Osteocyte (in vitro differentiated cells): ENCODE data around the genes AQP7B and NEURL3.

DNA sequence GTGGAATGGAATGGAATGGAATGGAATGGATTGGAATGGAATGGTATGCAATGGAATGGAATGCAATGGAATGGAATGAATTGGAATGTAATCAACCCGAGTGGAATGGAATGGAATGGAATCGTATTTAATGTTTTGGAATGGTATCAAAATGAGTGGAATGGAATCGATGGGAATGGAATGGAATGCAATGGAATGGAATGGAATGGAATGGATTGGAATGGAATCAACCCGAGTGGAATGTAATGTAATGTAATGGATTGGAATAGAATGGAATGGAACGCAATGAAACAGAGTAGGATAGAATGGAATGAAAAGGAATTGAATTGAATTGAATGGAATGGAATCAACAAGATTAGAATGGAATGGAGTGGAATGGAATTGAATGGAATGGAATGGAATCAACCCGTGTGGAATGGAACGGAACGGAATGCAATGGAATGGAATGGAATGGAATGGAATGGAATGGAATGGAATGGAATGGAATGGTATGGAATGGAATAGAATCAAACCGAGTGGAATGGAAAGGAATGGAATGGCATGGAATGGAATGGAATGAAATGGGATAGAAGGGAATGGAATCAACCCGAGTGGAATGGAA is 1146.3 kb downstream of the RPIA start:
- PRO-cap, result no peak

DNA sequence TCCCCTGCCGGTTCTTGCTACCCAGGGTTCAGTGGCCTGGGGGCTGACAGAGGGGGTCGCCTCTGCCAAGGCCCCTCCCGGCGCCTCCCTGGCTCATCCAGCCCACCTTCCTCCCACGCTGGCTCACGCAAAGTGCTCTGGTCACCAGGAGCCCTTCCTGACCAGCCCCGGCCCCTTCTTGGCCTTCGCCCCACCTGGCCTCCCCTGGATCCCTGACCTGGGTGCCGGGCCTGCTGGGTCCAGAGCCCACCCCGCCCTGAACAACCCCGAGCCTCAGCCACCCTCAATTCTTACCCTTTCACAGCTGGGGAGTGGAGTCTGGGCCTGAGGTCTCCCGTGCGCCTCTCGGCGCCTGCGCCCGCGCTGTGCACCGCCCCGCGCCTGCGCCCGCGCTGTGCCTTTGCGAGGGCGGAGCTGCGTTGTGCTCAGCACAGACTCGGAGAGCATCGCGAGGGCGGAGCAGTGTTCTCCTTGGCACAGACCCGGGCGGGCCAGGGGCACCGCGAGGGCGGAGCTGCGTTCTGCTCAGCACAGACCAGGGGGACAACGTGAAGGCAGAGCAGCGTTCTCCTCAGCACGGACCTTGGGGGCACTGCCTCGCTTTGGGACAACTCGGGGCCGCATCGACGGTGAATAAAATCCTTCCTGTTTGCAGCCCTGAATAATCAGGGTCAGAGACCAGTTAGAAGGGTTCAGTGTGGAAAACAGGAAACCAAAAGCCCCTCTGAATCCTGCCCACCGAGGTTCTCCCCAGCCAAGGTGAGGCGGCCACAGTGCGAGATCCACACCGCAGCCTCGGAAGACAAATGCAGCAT is 2927.3 kb upstream of the AQP7B start:
- PRO-cap, result unidirectional peak, plus-strand start at position 531 of the sequence

GRCh38 chr2:91744474-91745338 is 2842.4 kb upstream of the AQP7B start:
- PRO-cap, result no peak

DNA sequence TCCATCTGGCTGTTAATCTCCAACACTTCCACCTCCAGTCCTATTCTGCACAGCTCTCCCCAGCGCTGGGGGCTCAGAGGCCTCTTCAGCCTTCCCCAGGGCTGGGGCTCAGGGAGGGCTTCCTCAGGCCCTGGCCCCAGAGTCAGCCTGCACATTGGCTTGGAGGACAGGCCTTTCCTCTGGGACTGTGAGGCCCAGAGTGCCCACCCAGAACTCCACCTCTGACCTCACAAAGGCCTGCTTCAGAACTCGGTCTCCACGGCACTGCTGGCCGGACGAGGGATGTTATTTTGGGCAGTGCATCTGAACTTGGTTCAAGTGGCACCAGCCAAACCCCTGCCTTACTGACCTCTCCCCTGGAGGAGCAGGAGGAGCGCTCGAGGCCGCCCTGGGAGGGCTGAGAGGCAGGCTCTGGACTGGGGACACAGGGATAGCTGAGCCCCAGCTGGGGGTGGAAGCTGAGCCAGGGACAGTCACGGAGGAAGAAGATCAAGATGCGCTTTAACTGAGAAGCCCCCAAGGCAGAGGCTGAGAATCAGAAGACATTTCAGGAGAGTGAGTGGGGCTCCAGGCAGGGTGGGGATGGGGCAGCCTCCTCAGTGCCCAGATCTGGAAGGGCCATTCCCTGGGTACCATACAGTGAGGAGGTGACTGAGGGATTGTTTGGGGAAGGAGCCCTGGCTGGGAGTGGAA is at the start of gene AQP7B:
AQP7B (plus strand) TSS at position 457 of the 693 bp plus-strand sequence.
- PRO-cap, result no peak

GRCh38 chr2:94998025-94998841 is 27.3 kb upstream of the MAL start:
- PRO-cap, result no peak

- PRO-cap, result no peak
These were observed 17.7 kb upstream of the MAL start for GRCh38 chr2:95007728-95008237.

- PRO-cap, result no peak
These were observed 46.1 kb downstream of the MRPS5 start for GRCh38 chr2:95075389-95075955.

DNA sequence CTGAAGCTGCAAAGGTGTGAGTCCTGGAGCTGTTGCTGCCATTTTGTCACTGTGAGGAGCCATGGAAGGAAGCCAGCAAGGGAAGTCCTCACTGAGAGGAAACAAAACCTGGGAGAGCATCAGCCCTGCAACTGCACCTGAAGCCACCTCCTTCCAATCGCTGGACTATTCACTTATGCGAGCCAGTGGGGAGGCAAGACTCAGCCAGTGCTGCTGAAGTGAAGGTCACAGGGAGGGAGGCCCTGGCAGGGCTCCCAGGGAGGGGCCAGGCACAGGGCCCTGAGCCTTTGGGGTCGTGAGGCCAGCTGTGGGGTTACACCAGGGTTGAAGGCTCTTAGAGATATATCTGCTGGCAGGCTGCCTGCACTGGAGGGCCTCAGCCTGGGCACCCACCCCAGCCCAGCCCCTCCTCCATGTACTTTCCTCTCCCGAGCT is 10.7 kb upstream of the FAHD2A start:
- PRO-cap, result no peak

- PRO-cap, result no peak
These were observed 42.0 kb upstream of the TRIM43B start for GRCh38 chr2:95526120-95527414.

- PRO-cap, result bidirectional peak, plus-strand start at chr2:95682777, minus-strand start at chr2:95682664
These were observed 91.0 kb downstream of the TRIM43 start for GRCh38 chr2:95682500-95683417.

DNA sequence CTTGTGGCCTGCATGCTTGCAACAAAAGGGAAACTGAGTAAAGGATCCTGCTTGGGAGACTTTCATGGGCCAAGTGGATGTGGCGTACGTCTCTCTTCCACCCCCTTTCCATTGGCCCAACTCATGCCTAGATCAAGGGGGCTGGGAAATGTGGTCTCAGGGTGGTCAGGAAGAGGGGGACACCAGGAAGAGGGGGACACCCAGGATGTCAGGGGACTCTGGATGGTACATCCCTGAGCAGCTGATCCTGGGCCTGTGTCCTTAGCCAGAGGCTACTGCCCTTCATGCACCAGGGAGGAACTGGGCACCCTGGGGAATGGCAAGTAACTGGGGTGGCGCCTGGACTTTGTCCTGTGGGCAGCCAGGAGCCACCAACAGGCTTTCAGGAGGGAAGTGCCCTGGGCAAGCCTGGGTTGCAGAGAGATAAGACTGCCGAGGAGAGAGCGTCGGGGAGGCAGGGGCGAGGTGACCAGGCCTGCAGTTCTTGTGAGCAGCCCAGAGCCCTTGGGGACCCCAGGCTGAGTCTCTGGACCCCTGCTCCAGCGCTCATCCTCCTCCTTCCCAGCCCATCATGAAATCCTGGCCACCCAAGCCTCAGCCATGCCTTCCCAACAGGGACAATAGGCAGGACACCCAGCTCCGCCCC is 25.4 kb downstream of the ADRA2B start:
- PRO-cap, result no peak

- PRO-cap, result no peak
These were observed 2.4 kb upstream of the DUSP2 start for GRCh38 chr2:96147624-96148085.

- PRO-cap, result no peak
These were observed 12.5 kb upstream of the DUSP2 start for GRCh38 chr2:96157578-96158230.

DNA sequence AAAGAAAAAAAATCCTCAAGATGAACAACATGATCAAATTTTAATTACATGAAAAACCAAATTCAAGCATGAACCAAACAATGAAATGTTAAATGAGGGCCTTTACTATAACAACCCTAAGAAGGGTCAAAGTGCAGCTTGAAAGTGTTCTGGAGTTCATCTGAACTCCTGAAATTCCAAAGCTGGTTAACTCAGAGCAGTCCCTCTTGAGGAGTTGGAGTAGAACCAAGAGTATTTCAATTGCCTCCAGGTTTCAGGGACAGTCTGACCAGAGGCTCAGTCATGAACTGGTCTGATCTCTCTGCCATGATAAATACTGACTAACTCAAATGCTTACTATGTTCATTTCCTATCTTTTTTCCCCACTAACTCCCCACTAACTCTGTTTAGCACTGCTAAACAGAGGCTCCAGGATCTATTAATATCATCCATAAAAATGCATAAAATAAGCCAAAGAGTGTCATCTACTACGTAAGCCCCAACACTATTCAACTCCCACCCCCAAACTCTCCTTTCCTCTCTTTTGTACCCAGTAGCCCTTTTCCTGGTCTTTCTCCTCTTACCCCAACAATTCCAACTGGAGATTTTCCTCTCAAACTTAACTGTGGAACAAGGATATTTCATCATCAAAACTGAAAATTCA is 2.7 kb downstream of the STARD7 start:
- PRO-cap, result no peak

DNA sequence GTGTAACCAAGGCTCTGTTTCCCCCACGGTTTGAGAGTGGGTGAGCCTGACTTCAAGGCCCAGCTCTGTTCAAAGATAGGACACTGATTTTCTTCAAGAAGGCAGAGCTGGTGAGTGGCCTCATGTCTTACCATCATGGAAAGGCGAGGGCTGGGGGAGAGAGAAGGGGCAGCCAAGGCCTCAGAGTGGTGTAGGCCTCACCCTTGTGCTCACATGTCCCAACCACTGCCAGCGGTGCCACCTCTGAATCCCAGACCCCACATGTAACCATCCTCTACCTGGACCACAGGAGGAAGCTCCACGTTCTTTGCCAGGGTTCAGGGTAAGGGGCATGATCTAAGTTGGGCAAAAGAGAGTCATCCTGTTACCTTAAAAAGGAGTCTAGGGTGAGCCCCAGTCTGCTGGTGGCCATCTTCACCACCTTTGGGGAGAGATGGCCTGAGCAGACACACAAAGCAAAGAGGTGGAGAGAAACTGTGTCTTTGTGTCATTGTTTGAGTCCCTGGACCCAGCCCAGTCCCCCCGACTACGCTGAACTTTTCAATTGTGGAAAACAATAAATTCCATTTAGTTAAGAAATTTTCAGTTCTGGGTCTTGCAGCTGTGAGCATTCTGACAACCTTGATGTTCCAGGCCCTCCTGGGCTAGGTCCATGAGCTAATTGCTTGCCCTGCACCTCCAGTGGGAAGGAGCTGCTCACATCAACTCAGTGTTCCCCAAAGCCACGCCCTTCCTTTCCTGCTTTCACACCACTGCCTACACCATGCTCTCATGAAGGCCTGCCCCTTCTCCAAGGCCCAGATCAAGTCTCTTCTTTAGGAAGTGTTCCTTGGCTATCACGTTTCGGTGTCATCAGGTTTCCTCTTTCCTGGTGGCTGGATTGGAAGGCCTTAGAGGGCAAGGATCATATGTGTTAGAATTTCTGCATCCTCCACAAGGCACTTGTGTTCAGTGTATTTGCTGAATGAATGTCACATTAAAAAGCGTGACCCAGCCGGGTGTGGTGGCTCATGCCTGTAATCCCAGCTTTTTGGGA is 19.0 kb downstream of the TMEM127 start:
- PRO-cap, result no peak

DNA sequence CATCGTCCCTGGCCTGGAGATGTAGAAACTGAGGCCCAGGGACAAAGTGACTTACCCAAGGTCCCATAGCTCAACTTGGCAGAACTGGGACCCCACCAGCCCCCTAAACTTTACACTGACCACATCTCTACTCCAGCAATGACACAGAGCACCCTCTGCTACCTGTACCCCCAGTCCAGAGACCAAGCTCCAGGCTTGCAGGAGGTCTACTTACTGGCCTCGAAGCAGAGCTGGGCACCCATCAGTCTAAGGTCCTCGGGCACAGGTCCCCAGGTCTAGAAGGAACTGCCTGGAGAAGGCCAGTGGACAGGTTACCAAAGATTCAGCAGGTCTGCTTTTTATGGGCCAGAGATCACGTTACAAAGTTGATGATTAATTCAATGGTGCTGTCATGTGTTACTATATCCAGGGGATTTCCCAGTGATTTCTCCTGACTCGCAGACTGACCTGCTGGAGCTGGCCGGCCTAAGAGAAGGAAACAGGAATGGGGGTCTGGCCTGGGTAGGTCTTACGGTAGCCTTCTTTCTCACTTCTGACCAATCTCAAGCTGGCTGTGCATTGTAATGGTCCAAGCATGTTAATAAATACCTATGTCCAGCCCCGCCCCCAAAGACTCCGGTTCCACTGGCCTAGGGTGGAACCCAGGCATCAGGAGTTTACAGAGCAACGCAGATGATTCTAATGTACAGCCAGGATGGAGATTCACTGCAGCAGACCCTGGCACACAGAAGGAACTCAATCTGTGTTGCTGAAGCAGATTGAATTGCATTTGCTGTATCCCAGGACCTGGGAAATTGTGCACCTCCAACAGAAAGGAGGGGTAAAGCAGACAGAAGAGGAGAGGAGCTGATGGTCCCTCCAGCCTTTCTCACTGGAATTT is at the start of gene NEURL3:
NEURL3 (minus strand) TSS at position 313 of the 880 bp plus-strand sequence.
- PRO-cap, result no peak

DNA sequence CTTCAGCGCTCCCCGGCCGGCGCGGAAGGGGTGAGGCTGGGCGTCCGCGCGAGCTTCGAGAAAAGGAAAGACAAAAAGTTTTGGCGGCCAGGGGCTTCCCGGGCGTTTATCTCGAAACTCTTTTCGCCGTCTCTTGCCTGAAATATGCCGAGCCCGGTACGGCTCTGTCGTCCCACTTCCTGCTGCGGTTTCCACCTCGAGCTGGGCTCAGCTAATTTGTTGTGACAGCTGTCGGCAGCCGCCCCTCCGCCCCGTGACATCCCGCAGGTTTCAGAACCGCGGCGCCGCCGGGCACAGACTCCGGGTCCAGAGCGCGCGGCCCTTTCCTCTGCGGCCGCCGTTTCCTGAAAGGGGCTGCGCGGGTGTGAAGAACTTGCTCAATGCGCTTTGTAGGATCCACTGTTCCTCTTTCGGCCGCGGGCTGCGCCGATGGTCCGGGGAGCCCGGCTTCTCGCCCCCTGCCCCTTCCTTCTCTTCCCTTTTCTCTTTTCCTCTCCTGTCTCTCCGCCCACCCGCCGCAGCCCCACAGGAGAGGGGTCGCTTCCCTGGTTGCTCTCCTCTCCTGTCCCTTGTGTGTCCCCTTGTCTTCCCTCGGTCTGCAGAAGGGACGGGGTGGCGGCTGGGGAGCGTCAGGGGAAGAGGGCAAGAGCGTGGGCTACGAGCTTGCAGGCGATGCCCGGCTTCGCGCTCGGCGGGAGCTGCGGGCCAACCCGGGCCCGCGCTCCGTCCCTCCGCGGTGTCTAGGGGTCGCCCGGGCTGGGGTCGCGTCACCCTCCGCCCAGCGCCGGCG is 649 bp downstream of the ARID5A start:
- PRO-cap, result bidirectional peak, plus-strand start at position 273 of the sequence, minus-strand start at position 146 of the sequence; unidirectional peak, minus-strand start at position 346 of the sequence

- PRO-cap, result no peak
These were observed 1.5 kb downstream of the ARID5A start for GRCh38 chr2:96537796-96538615.

- PRO-cap, result no peak
These were observed 2.9 kb downstream of the CNNM4 start for GRCh38 chr2:96763305-96764360.

GRCh38 chr2:96815694-96816196 is 323 bp upstream of the CNNM3 start:
- PRO-cap, result bidirectional peak, plus-strand start at chr2:96816252, minus-strand start at chr2:96816042